Neural progenitor cell (in vitro differentiated cells): ENCODE measurements around a stretch of chr20.

- RAMPAGE, long total RNA: no peak
These were observed 56.5 kb downstream of the CSE1L start for GRCh38 chr20:49102207-49103425.

- RAMPAGE, long total RNA: no peak
These were observed 57.9 kb downstream of the CSE1L start for GRCh38 chr20:49103676-49104797.

GRCh38 chr20:49233882-49234182, 14.6 kb downstream of the DDX27 start:
- RAMPAGE, long total RNA: no peak

DNA sequence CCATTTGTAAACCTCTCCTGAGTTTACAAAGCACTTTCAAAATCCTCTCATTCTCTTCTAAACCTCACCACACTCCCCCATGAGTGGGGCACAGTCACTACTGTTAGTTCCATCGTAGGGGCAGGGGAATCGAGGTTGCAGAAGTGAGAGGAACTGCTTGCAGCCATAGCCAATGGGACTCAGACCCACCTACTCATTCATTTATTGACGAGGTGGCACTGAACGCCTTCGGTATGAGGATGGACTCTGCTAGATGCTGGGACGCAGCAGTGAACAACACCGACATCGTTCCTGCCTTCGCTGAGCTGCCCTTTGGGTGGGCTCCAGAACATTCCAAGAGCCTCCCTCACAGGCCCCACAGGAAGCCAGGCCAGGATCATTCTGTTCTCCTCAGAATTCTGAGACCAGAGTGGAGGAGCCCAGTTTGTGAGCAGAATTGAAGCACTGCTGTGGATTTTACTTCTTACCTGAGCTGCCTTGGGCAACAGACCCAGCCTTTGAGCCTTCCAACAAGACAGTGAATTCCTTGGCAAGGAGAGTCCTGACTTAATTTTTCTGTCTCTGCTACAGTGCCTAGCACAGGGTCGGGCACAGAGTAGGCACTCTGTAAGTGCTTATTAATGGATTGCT, 82.1 kb downstream of the KCNB1 start:
- RAMPAGE, long total RNA: no peak

DNA sequence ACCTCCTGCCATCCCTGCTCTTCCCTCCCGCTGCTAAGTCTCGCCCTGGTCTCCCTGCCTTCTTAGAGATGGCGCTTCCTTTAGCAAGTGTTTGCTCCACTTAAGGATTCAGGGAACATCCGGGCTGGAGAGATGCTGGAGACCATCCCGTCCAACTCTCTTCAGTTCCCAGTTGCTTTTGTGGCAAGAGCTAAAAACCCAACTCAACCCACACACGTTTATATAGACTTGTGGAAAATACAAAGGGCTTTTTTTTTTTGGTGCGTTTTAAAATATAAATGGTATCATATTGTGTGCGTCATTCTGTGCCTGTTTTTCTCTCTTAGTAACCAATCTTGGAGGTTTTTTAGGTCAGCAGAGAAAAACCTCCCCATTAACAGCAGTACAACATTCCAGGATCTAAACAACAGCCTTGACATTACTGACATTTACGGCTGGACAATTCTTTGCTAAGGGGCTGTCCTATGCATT, 20.3 kb upstream of the PTGIS start:
- RAMPAGE, long total RNA: no peak

GRCh38 chr20:49596219-49596727, 28.3 kb upstream of the PTGIS start:
- RAMPAGE, long total RNA: no peak

DNA sequence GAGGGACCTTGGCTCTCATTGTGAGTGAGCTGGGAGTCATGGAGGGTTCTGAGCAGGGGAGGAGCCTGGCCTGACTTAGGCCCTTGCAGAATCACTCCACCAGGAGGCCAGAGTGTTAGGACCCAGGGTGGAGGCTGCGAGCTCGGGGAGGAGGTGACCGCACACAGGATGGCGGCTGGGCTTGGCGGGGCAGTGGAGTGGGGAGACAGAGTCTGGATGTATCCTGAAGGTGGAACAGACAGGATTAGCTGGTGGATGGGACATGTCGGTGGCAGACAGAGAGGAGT, 42.7 kb upstream of the PTGIS start:
- RAMPAGE, long total RNA: no peak

DNA sequence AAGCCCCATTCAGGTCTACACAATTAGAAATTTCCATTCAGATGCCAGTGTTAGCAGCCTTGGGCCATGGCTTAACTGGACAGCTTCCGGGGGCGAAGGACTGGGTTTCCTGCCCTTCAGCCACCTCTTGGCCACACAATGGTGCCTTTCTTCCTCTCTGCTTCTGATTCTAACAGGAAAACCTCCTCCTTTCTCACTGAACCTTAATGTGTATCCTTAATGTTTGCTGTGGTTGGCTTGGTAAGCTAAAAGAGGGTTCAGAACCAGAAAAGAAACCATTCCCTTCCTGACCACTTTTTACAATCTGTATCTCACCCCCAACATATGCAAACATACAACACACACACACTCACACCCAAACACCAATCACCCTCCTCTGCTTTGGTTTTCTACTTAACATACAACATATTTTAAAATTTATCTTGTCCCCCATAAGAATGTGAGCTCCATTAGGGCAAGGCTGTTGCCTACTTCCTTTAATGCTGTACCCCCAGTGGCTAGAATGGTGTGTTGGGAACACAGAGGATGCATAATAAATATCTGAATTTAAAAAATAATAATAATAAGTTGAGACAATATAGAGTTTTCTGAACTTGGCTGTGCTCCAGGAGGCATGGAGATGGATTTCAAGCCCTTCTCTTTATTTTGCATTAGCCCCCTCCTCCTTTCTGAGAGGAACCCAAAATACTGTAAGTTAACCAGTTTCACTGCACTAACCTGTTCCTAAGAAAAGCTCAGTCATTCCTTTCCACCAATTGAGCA, 51.6 kb downstream of the B4GALT5 start:
- RAMPAGE, long total RNA: no peak

- RAMPAGE, long total RNA: no peak
These were observed 22.0 kb downstream of the B4GALT5 start for GRCh38 chr20:49691696-49692031.

- RAMPAGE, long total RNA: no peak
These were observed 34.1 kb upstream of the B4GALT5 start for GRCh38 chr20:49747769-49748213.

DNA sequence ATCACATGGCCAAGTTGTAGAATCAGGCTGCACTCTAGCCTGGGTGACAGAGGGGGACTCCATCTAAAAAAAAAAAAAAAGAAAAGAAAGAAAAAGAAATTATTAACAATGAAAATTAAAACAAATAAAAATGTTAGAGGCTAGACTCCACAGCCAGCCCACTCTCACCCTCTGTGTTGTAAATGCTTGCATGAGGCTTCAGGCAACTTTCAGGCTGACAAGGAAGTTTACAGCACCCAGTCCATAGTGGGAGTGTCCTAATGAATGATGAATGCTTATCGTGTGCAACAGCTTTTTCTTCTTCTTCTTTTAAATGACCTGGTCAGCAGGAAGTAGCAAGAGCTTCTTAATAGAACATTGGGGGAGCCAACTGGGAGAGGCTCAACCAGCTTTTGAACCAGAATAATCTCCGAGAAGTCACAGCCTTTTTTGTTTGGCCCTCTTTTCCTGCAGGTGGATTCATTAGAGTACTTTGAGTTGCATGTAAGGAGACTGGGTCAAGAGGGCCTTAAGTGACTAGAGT, 47.5 kb upstream of the SLC9A8 start:
- RAMPAGE, long total RNA: no peak

- RAMPAGE, long total RNA: no peak
These were observed 26.9 kb upstream of the SLC9A8 start for GRCh38 chr20:49785614-49786246.

DNA sequence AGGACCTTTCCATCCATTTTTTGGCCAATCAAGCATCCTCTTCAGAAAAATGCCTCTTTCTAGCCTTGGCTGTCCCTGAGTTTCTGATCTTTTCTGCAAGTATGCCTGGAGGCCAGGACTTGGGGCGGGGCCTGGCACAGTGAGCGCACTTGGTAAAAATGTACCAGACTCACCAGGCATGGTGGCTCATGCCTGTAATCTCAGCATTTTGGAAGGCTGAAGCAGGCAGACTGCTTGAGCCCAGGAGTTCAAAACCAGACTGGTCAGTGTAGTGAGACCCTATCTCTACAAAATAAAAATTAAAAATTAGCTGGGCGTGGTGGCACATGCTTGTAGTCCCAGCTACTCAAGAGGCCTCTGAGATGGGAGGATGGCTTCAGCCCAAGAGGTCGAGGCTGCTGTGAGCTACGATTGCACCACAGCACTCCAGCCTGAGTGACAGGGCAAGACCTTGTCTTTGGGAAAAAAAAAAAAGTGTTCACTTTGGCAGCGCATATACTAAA, 18.2 kb upstream of the SLC9A8 start:
- RAMPAGE, long total RNA: no peak

GRCh38 chr20:49832848-49833047, 20.1 kb downstream of the SLC9A8 start:
- RAMPAGE, long total RNA: no peak

- RAMPAGE, long total RNA: no peak
These were observed 21.7 kb downstream of the SPATA2 start for GRCh38 chr20:49893599-49894104.

GRCh38 chr20:49896077-49896709, 19.1 kb downstream of the SPATA2 start:
- RAMPAGE, long total RNA: no peak

DNA sequence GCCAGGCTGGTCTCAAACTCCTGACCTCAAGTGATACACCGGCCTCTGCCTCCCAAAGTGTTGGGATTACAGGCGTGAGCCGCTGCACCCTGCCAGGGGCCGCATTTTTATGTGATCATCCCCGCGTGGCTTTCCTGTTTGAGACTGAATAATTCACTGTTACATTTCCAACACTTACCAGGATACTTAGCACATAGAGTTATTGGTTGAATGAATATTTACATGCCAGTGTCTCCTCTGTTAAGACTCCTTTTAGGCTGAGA, 7.8 kb upstream of the RNF114 start:
- RAMPAGE, long total RNA: no peak

DNA sequence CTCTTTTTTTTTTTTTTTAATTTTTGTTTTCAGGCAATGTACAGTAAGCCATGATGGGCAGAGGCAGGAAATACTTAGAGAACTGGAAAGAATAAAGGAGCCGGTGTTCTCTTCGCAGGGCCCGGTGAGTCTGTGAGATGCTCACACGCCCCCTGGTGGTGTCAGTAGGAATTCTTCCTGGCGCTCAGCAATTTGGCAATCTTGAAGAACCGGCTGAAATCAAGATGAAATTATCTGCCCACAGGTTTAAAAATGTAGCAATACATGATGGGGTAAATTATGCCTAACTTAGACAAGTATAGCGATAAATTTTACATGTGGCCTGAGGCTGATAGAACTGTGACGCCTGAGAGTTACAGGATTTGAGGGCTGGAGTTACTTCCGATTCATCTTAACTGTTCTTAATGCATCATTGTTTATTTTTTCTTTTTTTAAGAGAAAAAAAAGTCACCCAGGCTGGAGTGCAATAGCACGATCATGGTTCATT, 7.5 kb upstream of the RNF114 start:
- RAMPAGE, long total RNA: no peak

DNA sequence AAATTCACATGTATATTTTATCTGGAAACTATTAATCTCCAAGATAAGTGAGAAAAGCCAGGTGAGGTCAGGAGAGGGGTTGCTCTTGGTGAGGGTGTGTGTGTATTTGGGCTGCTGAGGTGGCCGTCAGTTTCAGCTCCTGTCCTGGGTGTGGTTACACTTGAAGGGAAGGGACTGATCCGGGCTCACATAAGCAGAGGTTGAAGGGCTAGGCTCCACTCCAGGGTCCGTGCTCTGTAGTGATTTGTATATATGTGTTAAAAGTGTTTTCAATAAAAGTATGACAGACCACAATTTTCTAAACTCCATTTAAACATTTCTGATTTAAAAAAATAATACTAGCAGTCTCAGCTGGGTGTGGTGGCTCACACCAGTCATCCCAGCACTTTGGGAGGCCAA, 13.5 kb upstream of the SNAI1 start:
- RAMPAGE, long total RNA: no peak

GRCh38 chr20:50012494-50013139, 29.8 kb downstream of the SNAI1 start:
- RAMPAGE, long total RNA: no peak